AG10803 (cell line): Measurements from ENCODE around the genes MKS1, MPO and PRR11.

DNA sequence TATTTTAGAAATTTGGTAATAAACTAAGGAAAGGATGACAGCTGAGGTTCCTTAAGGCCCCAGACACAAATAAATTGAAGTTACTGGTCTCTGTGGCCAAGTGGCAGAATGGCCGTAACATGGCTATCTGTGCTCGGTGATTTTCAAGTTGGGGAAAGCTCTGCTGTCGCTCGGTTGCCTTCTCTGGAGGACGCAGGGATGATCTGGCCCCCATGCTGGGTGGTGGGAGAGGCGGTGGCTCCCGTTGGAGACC, 166.0 kb downstream of the CCDC182 start:
- RRBS = no CpG with 5 or more reads among the region's 7 CpGs

- RRBS = no CpG with 5 or more reads among the region's 11 CpGs
These were observed 47.0 kb downstream of the CCDC182 start for GRCh38 chr17:57697963-57698628.

- RRBS = no CpG with 5 or more reads among the region's 9 CpGs
These were observed 16.6 kb upstream of the MRPS23 start for GRCh38 chr17:57866393-57866914.

DNA sequence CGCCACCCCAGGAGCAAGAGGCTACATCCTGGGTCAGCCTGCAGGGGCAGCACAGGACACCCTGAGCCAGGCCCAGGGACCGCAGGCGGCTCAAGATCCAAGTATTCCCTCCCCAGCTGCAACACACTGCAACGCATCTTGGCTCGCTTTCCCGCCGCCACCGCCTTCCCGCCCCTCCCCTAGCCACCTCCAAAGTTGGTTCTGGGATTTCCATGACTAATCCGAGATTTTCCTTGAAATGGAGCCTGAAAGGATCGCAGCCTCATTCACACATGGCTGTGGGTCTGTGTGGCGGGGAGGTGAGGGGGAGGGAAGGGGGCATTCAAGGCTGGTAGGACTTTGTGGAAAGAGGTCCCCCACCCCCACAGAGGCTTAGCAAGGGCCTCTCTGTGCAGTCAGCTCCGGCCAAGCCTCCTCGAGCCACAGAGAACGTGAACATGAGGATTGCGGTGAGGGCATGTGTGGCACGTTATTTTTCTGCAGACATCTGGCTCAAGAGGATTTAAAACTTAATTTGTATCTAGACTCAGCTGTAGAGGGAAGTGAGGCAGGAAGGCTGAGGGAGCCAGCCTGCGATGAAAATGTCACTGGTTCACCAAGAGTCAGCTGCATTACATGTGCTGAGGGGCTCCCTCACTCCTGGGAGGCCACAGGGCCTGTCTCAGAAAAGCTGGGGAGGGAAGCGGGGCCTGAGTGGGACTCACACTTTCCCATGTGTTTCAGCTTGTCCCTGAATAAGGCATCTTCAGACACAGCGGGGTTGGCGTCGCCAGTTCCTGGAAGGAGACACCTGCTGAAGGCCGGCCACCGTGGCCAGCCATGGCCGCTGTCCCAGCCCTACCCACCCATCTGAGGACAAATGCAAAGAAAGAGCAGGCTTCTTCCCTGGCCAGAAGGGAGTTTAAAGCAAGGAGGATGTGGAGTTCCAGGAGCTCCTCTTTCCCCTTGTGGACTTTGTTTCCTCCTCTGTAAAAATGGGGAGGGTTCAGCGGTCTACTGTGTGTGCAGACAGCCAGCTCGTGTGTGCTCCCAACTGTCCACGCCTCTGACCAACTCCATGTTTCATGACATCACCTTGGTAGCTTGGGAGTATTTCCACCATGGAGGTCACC, 18.9 kb upstream of the MRPS23 start:
- RRBS = no CpG with 5 or more reads among the region's 28 CpGs

DNA sequence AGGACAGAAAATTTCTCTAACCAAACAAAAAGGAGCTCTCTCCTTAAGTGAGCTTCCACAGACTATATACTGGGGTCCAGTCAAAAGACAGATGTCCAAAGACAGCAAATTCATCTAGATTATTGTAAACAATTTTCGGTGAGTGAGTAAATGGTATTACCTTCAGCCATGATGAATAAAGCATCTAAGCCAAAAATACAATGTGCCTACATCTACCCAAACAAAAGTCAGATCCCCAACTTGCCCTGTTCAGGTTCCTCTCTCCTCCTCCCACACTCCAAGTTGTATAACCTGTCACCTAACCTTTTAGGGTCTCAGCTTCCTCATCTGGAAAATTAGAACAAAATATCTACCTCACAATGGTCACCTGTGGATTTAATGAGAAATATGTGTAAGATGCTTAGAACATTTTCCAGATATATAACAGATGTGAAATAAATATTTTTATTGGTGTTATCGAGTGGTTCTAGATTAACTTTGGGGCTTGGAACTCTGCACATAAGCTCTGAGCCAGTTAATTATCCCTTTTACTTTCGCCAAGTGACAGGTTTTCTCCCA, 2.6 kb upstream of the VEZF1 start:
- RRBS = no CpG with 5 or more reads among the region's 3 CpGs

DNA sequence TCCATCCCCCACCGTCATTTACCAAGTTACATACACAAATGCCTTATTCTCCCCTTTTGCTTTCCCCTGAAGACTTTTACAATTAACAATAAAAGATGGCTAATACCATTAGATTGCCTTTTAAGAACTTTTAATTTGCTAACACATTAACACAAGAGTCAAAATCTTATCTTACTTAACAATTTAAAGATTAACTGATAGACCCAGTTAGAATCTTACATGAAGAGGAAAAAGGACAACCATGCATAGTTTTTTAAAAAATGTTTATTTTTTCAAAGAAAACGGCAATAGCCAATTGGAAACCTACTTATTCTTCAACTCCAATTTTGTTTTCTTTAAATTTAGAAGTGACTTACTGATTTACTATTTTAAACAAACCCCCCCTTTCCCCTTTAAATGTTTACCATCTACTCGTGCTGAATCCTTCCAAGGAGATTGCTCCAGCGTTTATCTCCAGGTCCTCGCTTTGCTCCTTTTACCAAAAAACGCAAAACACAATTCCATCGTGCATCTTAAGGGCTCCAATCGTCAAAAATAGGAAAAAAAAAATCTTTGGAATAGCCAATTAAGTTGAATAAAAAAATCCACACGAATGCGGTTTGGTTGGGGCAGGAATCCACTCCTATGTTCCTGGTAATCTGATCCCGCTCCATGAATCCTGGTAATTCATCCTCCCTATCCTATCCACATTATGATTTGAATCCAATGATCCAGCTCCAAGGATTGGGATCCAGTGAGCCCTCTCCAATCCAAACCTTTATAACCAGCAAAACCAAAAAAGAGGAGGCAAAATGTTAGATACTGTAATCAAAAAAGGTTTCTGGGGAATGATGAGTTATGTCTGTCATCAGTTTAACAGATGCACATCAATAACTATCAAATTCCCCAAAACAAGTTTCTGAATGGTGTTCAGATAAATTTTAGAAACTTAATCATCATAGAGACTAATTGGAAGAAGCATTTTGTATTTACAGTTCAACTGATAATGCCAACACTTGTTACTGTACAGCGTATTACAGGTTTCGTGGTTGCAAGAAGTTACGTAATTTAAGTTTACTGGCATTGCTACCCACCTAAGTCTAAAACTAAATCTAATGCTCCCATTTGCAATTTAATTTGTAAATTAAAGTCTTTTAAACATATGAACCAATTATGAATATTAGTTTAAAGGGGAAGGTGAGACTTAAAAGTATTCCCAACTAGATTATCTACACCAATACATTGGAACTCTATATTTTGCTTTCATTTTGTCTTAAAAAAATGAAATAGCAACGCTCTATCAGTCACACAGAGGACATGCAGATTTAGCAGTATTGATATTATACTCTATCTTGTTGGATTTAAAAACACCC, 3.3 kb downstream of the SRSF1 start:
- RRBS = no CpG with 5 or more reads among the region's 15 CpGs

- RRBS = no CpG with 5 or more reads among the region's 10 CpGs
These were observed 8.2 kb upstream of the EPX start for GRCh38 chr17:58184277-58184775.

DNA sequence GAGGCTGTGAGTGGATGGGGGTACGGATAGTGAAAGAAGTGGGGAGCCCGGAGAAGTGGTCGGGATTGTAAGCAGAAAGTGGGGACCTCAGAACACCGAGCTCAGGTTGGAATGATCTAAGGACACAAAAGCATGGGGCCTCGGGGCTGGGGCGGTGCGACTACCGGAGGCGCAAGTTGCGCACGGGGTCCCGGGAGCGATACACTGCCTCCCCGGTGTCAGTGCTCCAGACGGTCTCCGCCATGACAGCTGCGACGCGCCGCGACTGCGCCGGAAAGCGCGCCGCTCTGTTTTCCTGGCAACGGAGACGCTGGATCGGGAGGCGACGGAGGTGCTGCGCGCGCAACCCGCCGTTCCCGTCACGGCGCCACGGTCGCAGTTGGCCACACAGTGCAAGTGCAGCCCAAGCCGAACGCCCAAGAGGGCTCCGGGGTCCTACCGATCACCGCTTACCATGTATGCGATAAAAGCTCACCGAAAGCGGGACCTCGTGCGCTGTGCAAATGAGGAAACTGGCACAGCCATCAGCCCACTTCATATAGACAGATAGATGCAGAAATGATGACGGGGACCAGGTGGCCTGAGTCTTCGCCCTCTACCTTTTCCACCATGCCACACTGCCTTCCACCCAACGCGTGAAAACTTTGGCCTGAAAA, at the start of gene MKS1:
TSS of gene MKS1 (minus strand) at position 269 of the 656 bp plus-strand sequence.
- RRBS = 2% methylated on average over 16 of the region's 55 CpGs

DNA sequence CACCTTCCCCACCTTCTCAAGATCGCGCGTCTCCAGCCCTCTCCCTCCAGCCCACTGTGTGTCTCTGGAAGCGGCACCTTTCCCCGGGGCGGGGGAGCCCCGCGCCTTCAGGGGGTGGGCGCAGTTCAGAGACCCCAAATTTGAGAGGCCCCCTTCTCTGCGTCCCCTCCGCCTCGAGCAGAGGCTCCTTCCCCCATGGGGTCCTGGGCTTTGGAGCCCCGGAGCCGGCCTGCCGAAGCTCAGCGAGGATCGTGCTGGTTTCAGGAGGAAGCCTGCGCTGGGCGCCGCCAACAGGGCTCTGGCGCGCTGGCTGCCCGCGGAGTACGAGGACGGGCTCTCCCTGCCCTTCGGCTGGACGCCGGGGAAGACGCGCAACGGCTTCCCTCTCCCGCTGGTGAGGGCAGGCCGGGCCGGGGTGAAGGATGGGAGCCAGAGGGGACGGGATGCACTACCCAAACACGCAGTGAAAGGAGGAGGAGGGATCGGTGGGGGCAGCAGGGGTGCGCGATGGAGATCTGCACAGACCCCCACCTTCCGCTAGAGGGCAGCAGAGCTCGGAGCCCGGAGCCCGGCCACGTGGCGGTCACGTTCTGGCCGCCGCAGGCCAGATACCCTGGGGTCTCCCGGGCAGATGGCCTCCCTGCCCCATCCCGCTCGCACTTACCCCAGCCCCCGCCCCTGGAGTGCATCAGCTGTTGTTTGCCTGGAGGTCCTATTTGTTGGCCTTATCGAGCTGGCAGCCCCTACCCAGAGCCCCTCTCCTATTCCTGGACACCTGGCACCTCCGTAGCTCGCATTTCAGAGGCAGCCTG, 11.1 kb downstream of the LPO start:
- RRBS = 4% methylated on average over 13 of the region's 56 CpGs

GRCh38 chr17:58280594-58281177, at the start of gene MPO:
TSS of gene MPO (minus strand) at chr17:58280935.
- RRBS = no CpG with 5 or more reads among the region's 3 CpGs

DNA sequence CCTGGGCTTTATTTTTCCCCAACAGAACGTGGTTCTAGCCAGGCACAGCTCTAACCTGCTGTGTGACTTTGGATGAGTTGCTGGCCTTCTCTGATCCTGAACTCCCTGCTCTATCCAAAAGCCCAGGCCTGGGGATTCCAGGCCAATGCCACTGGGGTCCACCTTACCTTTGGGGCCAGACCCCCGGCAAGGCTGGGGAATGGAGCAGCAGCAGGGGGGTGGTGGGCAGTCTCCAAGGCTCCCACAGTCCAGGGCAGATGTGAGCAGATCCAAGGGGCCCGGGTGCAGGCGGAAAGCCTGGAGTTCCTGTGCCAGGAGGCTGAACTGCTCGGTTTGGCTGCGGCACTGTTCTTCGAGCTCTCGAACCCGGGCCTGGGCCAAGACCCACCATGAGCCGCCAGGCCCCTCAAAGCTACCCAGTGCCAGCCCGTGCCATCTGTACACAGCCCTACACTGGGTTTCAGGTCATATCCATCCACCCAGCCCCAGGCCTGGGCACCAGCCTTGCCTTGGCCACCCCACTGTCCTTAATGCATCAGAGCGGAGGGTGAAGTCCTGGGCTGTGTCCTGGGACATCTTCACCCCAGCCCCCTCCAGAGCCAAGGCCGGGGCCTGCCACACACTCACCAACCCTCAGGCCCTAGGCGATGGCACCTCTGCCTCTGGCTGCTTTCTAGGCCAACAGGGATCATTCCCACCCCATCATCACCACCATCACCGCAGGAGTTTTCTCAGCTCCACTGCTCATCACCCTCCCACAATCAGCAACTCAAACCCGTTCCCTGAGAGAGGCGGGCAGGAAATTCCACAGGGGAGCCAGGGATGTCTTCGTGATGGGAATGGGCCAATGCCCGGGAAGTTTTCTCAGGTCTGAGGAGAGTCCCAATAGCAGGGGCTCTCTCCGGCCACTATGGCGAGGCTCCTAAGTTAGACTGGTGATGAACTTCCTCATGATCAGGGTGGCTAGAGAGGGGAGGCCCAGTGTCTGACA, 9.4 kb downstream of the TSPOAP1 start:
- RRBS = 88% methylated on average over 7 of the region's 21 CpGs

DNA sequence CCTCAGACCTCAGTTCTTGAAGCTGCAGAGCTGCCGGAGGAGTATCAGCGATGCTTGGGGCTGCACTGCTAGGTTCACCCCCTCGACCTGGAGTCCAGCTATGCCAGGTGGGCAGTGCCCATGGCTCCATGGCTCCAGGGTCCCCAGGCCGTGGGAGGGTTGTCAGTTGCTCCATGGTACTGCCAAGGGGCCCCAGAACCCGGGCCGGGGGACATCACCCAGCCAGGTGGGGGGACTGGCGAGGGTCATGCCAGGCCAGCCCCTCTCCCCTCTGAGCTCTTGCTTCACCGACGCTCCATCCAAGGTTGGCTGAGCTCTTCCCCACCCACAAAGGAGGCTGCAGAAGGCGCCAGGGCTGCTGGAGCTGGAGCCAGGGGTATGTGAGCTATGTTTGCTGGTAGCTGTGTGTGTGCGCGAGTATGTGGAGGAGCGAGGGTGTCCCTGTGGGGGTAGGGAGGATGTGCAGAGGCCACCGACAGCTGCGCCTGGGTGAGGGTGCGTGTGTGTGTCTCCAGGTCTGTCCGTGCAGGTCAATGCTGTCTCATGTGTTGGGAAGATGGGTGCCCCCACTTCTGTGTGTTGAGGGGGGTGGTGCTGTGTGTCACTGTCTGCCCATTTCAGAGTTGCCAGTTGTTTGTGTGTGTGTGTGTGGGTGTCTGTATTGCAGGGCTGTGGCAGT, 710 bp downstream of the TSPOAP1 start:
- RRBS = no CpG with 5 or more reads among the region's 17 CpGs

DNA sequence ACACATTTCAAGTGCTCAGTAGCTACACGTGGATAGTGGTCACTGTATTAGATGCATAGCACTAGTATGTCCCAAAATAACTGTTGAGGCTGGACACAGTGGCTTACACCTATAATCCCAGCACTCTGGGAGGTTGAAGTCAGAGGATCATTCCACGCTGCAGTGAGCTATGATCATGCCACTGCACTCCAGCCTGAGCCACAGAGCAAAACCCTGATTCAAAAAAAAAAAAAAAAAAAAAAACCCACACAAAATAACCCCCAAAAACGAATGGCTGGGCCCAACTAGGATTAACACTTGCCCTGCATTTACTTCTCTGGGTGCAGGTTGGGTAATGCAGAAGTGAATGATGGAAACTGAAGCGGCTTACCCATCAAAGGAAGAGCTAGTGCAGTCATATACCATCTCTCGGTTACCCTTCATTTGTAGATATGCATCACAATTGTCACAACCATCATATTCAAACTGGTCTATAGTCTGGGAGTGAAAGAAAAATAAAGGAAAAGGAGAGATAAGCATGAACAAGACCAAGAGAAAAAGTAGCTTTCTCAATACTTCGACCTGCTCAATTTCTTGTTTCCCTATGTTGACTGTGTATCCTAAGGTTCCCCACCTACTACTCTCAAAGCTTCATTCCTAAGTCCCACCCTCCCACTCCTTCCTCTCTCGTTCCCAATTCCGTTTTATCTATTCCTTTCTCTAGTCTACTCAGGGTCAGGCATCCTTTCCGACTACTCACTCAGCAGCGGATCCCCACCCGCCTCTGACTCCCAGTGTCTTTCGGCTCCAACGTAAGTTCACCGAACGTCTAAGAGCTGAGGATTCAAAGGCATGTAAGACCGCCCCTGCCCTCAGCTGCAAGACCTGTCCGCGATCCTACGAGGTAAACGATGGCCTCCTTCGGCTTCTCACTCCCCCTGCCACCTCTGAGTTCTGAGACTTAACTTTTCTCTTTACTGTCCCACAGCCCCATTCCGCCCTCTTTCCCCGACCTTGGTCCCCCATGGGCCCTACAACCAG, 659 bp downstream of the SUPT4H1 start:
- RRBS = no CpG with 5 or more reads among the region's 23 CpGs

GRCh38 chr17:58415701-58416135, 1.6 kb downstream of the RNF43 start:
- RRBS = no CpG with 5 or more reads among the region's 3 CpGs

DNA sequence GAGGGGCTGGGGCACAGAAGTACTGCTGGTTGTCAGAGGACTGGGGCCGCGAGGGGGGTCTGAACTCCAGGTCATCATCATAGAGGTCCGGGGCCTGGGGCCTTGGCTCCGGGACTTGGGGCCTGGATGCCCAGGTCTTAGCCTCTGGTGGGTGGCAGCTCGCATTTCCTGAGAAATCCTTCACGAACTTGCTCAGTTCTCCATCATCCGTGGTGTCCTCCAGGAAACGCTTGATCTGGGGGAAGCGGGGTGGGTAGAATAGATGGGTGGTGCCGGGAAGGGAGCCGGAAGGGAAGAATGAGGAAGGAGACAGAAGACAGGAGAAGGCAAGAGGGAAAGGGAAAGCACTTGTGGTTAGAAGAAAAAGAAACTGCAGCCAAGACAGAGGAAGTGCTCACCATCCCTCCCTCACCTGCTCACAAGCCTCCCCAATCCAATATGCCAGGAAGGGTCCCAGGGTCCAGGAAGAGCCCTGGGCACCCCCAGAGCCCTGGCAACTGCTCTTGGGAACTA, 12.4 kb upstream of the MTMR4 start:
- RRBS = no CpG with 5 or more reads among the region's 11 CpGs

GRCh38 chr17:59155028-59156082, at the start of gene PRR11:
TSS of gene PRR11 (plus strand) at chr17:59155746.
- RRBS = 2% methylated on average over 4 of the region's 45 CpGs

GRCh38 chr17:59165859-59166477, 10.4 kb downstream of the PRR11 start:
- RRBS = no CpG with 5 or more reads among the region's 2 CpGs

DNA sequence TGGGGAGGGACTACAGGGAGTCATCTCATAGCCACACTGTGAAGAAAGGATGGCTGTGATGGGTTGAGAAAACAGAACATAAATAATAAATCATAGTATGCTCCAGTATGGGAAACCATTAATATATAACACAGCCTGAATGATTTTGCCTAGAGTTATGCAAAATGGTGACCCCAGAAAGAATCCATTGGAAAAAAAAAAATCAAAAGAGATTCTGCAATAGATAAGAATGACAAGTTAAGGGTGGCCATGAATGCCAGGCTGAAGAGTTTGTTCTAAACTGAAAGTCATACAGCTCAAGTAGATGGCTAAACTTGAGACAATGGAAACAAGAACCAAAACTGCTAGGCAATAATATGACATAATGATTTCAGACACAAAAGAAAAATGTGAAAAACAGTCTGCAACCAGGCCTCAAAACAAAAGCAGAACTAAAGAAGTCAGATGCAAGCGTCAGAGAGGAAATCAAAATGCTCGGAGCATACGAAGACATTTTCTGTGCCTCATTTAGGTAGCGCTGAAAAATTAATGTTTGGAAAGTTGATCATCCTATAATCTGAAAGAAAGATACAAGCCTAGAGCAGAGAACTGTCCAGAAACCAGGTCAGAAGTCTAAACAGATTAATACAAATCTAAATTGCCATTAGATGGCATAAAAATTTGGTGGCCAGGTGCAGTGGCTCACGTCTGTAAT, 54.4 kb upstream of the YPEL2 start:
- RRBS = no CpG with 5 or more reads among the region's 5 CpGs

DNA sequence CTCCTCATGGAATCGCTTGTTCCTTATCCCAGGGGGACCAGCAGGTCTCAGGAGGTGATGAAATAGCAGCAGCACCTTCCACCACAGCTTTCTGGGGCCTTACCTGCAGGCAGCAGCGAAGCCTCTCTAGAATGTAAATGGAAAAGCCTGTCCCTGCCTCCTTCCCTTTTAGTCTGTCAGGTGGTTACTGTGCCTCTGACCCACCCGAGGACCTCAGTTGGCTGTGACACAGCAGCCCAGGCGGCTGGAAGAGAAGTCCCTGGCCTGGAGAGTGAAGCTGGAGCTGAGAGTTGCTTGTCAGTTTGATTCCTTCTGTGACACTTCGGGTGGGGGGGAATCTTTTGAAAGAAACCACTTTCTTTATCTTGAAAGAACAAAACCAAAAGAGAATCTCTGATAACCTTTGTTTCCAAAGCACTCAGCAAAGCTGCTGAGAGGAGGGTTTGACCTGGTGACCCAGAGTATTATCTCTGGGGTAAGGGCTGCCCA, 33.8 kb downstream of the YPEL2 start:
- RRBS = no CpG with 5 or more reads among the region's 5 CpGs

- RRBS = no CpG with 5 or more reads among the region's 9 CpGs
These were observed 50.3 kb downstream of the YPEL2 start for GRCh38 chr17:59381574-59382395.